Body of pancreas (tissue), 2 donors: ENCODE data around the genes MS4A5 and PGA4.

GRCh38 chr11:60377448-60378192 is 712 bp upstream of the MS4A7 start:
- PRO-cap, result unidirectional peak, plus-strand start at chr11:60377796; unidirectional peak, minus-strand start at chr11:60377832
- RAMPAGE, long total RNA, 2 experiments, result no peak in any of the 2 experiments

- PRO-cap, result no peak
- RAMPAGE, long total RNA, 2 experiments, result no peak in any of the 2 experiments
Observed at GRCh38 chr11:60429335-60429852, at the start of gene MS4A5. TSS of gene MS4A5 (plus strand) at chr11:60429572.

DNA sequence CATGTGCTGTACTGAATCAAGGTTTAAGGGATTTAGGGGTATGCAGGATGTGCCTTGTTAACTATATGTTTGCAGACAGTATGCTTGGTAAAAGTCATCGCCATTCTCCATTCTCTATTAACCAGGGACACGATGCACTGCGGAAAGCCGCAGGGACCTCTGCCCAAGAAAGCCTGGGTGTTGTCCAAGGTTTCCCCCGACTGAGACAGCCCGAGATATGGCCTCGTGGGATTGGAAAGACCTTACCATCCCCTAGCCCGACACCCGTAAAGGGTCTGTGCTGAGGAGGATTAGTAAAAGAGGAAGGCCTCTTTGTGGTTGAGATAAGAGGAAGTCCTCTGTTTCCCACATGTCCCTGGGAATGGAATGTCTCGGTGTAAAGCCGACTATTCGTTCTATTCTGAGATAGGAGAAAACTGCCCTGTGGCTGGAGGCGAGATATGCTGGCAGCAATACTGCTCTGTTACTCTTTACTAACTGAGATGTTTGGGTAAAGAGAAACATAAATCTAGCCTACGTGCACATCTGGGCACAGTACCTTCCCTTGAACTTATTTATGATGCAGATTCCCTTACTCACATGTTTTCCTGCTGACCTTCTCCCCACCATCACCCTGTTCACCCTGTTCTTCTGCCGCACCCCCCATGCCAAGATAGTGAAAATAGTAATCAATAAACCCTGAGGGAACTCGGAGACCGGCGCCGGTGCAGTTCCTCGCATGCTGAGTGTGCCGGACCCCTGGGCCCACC is 2.8 kb downstream of the MS4A15 start:
- PRO-cap, result no peak
- RAMPAGE, long total RNA, 2 experiments, result no peak in any of the 2 experiments

- PRO-cap, result no peak
- RAMPAGE, long total RNA, 2 experiments, result no peak in any of the 2 experiments
Observed at GRCh38 chr11:60915260-60915946, 1.4 kb downstream of the TMEM109 start.

DNA sequence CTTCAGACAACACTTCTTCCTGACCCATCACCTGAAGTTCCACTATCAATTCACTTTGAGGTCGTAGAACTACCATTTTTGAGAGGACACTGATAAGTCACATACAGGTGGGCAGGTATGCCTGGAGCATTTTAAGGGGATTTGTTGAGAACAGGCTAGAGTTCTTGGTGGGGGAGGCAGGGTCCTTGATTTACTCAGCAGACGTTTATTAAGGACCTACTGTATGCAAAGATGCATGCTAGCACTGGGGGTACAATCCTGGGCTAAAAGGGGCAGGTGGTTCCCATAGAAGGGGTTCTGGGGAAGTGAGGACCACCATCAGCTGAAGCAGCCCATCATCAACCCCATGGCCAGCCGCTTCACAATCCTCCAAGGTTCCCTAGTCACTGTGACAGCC is 35.3 kb downstream of the CD6 start:
- PRO-cap, result no peak
- RAMPAGE, long total RNA, 2 experiments, result no peak in any of the 2 experiments

DNA sequence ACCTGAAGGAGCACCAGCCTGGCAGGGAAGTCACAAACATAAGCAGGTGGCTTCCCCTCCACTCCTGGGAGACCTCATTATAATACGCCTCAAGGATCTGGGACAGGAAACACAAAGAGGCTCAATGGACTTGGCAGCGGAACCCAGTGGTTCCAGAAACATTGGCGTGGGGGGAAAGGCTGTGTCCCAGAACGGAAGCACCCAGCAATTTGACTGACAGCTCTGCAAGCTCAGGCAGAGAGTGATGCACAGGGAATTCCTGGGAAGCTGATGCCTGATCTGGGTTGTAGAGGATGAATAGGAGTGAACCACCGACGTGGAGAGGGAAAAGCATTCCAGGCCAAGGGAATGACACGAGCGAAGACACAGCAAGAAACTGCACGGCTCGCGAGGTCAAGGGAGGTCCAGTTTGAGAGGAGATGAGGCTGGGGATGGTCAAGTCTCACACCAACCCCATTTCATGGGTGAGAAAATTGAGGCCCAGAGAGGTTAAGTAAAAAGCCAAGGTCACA is 51.3 kb downstream of the CD6 start:
- PRO-cap, result no peak
- RAMPAGE, long total RNA, 2 experiments, result no peak in any of the 2 experiments

DNA sequence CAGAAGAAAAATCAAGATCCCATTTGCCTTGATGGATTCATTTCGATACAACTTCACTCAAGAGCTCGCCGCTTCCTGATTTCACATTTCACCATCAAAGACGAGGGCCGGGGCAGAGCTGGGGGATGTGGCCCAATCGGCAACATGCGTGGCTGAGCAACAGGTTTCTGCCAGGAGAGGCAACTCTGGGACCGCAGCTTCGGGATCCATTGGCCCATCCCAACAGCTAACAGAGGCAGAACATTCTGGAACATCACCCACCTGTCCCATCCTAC is 36.3 kb upstream of the CD5 start:
- PRO-cap, result no peak
- RAMPAGE, long total RNA, 2 experiments, result no peak in any of the 2 experiments

GRCh38 chr11:61120431-61121663 is 18.6 kb downstream of the CD5 start:
- PRO-cap, result no peak
- RAMPAGE, long total RNA, 2 experiments, result no peak in any of the 2 experiments

DNA sequence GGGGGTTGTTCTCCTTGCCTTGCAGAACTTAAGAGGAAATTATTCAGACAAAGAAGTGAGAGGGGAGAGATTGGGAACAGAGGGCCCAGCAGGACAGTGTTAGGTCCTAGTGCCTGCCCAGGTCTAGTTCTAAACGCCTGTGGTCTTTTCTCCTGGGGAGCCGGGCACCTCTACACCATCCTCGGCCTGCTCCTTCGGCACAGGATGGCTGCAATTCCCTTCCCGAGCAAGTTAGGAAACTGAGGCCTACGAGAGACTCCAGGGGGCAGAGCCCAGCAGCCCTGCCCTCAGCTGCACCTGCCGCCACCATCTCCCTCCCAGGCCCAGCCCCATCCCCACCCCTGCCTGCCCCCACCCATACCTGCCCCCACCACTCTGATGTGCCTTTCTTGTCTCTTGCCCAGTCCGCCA is 21.2 kb downstream of the CD5 start:
- PRO-cap, result no peak
- RAMPAGE, long total RNA, 2 experiments, result no peak in any of the 2 experiments

DNA sequence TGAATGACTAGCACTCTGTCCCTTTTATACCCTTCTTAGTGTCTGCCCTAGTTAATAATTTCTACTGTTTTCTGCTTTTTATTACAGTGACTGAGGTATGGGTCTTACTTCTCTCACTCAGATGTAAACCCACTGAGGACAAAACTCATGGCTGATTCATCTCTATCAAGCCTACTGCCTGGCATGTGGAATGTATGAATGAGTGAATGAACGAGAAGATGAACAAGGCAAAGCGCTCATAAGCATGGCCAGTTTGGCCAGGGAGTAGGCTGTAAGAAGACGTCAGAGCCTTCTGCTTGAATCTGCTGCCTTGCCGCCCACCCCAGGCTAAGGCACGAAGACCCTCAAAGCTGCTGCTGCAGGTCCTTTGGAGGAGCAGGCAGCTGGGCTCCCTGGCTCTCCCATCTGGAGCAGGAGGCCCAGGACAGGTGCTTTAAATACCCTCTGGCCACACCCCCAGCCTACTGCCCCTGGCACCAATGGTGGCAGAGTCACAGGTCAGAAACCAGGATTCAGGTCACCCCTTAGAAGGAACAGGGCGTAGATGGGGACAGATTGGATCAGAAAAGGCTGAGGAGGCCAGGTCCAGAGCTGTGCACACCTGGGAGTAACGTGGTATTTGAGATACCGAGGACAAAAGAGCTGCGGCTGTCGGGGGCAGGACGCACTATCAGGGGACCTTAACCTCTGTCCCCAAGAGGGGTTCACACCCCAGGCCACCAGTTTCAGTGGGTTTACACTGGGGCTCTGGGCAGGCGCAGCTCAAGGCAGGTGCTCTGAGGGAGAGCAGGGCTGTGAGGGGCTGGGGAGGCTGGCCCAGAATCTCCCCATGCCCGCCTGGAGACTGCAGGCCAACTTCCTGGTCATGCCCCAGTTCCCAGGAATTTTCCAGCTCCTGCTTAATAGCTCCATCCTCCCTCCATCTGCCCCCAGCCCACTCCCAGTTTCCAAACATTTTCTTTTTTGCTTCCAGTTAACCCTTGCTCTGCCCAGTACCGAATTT is 7.9 kb upstream of the PGA3 start:
- PRO-cap, result no peak
- RAMPAGE, long total RNA, 2 experiments, result no peak in any of the 2 experiments

DNA sequence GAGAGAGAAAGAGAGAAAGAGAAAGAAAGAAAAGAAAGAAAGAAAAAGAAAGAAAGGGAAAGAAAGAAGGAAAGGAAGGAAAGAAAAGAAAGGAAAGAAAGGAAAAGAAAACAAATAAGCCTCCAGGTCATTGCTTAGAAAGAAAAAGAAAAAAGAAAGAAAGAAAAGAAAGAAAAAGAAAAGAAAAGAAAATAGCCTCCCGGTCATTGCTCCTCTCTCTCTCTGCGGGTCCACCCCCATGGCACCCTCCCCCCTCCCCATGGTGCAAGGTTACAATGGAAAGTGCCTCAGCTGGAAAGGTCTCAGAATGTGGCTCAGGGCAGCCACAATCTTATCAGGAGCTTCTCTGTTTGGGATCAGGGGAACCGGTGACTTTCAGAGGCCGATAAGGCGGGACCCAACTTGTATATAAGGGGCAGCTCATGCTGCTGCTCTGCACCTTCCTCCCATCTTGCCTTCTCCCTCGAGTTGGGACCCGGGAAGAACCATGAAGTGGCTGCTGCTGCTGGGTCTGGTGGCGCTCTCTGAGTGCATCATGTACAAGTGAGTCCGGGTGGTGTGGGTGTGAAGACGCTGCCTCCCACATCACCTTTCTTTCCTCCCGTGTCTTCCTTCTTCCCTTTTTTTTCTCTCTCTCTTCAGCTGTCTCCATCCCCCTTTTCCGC is at the start of gene PGA4:
Gene PGA4 (plus strand): TSS at position 434 of the 665 bp plus-strand sequence.
- PRO-cap, result no peak
- RAMPAGE, long total RNA, 2 experiments, result no peak in any of the 2 experiments

GRCh38 chr11:61249210-61249727 is 8.3 kb downstream of the PGA5 start:
- PRO-cap, result no peak
- RAMPAGE, long total RNA, 2 experiments, result start-site peak on the plus strand in 1 of 2 experiments, at chr11:61249597-61249616 at its widest, 5 reads per replicate

DNA sequence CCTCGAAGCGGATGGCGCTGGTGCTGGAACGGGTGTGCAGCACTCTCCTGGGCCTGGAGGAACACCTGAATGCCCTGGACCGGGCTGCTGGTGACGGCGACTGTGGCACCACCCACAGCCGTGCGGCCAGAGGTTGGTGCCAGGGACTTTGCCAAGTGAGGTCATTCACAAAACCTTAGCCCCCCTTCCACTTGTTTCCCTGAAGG is 11.0 kb downstream of the TKFC start:
- PRO-cap, result no peak
- RAMPAGE, long total RNA, 2 experiments, result no peak in any of the 2 experiments

DNA sequence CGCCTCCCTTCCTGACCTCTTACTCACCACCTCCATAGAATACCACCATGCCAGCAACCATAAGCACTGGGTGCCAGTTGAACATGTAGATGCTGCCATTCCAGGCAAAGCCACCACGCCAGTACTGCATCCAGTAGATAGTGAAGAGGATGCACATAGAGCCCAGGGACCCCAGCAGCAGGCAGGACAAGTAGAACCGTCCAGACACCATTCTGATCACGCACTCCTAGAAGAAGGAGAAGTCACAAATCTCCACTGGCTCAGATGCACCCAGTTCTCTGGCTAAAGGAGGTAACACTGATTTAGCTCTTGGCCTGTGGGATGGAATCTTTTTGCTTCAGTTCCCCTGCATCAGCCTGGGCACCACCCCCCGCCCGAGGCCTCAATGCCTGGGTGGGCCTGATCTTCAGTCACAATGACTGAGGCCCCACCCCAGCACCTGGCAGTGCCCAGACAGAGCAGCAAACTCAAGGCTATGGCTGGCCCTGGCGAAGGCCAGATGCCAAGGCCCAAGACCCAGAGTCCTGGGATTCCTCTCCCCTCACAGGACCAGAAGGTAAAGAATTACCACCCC is 5.1 kb downstream of the CYB561A3 start:
- PRO-cap, result no peak
- RAMPAGE, long total RNA, 2 experiments, result no peak in any of the 2 experiments

- PRO-cap, result no peak
- RAMPAGE, long total RNA, 2 experiments, result no peak in any of the 2 experiments
Observed at GRCh38 chr11:61515432-61516066, 7.0 kb downstream of the LRRC10B start.

GRCh38 chr11:61530735-61531711 is 22.5 kb downstream of the LRRC10B start:
- PRO-cap, result no peak
- RAMPAGE, long total RNA, 2 experiments, result no peak in any of the 2 experiments

- PRO-cap, result no peak
- RAMPAGE, long total RNA, 2 experiments, result no peak in any of the 2 experiments
Observed at GRCh38 chr11:61555335-61556130, 25.3 kb downstream of the SYT7 start.

DNA sequence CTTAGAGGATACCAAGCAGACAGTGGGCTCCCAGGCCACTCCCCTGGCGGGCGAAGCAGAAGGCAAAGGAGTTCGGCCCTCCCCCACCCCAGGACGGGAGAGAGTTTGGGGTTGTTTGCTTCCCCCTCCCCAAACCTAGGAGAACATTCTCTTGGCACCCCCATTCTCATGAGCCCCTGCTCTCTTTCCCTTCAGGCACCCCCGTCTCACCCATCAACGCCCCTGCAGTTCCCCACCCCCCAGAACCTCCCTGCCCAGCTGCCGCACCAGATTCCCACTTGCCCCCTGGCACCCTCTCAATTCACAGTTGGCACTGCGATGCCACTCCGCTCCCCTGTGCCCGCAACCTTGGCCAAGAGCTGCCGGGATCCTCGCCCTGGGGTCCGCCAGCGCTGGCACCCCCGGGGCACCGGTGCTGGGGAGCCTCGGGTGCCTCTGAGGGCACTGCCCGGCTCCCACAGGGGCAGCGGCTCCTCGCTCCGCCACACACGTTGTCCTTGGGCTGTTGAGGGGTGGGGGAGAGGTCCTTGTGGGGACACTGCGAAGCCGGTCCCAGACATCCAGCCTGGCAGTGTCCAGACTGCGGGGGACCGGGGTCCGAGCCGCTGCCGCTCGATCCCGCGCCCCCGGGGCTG is 738 bp downstream of the SYT7 start:
- PRO-cap, result no peak
- RAMPAGE, long total RNA, 2 experiments, result no peak in any of the 2 experiments

GRCh38 chr11:61602958-61603674 is 22.2 kb upstream of the SYT7 start:
- PRO-cap, result bidirectional peak, plus-strand start at chr11:61603366, minus-strand start at chr11:61603147
- RAMPAGE, long total RNA, 2 experiments, result no peak in any of the 2 experiments

DNA sequence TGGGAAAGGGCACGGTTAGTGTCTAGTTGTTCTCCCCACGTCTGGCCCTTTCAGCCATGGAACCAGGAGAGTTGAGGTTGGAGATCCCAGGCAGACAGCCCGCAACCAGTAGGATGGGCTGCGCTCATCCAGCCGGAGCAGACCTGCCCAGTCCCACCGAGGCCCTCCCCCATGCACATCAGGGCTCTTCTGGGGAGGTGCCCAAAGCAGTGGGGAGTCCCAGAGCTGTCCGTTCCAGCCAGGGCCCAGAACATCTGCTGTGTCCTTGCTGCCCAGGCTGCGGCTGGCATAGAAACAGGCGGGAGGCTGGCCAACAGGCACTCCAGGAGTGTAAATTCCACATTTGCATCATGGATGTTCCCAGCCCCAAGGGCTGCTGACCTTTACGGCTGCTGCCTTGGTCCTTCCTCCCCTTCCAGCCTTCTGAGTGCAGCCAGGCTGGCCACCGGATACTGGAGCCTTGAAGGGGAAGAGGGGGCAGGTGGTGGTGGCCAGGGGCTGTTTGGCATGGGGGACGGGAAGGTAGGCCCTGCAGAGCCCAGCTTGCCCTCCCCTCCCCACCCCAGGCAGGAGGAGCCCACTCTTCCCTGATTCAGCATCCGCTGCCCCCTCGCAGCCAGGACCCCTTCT is 30.1 kb upstream of the SYT7 start:
- PRO-cap, result no peak
- RAMPAGE, long total RNA, 2 experiments, result no peak in any of the 2 experiments